Choroid plexus epithelial cell (primary cell): ENCODE results near the gene MTARC1.

- RRBS: no CpG with 5 or more reads among the region's 3 CpGs
Measured at GRCh38 chr1:219940862-219941235, 12.5 kb upstream of the SLC30A10 start.

GRCh38 chr1:220093520-220093899 lies 422 bp upstream of the IARS2 start:
- RRBS: no CpG with 5 or more reads among the region's 3 CpGs

GRCh38 chr1:220360868-220361164 lies 88.6 kb upstream of the RAB3GAP2 start:
- RRBS: no CpG with 5 or more reads among the region's 2 CpGs

- RRBS: no CpG with 5 or more reads among the region's 8 CpGs
Measured at GRCh38 chr1:220618272-220618924, 71.8 kb upstream of the C1orf115 start.

- RRBS: no CpG with 5 or more reads among the region's 10 CpGs
Measured at GRCh38 chr1:220762715-220763251, 14.7 kb downstream of the MTARC2 start.

- RRBS: no CpG with 5 or more reads among the region's 11 CpGs
Measured at GRCh38 chr1:220770241-220770683, 16.5 kb upstream of the MTARC1 start.

- RRBS: 2% methylated on average over 37 of the region's 67 CpGs
Measured at GRCh38 chr1:220786641-220787258, at the start of gene MTARC1. MTARC1 (plus strand) TSS chr1:220786913.

GRCh38 chr1:220843717-220844076 lies 35.5 kb upstream of the HLX start:
- RRBS: 3% methylated on average over 4 of the region's 6 CpGs

DNA sequence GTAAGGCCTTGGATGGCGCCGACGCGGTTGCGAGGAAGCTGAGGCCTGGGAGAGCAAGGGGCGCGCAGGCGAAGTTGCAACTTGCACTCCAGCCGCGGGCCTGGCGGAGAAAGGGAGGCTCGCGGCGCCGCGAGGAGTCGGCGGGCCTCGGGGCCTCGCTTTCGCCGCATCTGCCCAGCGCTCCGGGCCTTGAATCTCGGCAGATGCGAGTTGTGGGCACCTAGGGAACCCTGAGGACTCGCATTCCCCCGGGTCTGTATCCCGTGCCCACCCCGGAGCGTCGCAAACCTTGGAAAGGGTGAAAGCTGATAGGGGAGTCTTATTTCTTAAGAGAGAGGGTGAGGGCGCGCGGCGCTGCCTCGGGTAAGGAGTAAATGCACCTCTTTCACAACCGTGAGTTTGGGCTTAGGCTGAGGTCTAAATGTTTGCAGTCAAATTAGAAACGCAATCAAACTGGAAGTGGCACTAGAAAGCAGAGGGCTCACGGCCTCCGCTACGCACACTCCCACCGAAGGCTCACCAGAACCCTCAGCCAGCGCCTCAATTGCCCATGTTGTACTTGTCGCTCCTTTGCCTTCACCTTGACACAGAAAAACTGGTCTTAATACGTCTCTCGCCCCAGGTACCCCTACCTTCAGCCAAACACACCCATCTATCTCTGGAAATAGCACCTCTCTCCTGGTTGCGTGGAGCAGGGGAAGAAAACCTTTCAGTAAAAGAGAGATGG lies 1.9 kb upstream of the HLX start:
- RRBS: 5% methylated on average over 5 of the region's 48 CpGs

GRCh38 chr1:220962034-220962213 lies 82.7 kb downstream of the HLX start:
- RRBS: no CpG with 5 or more reads among the region's 1 CpG

- RRBS: no CpG with 5 or more reads among the region's 7 CpGs
Measured at GRCh38 chr1:221098214-221098875, 219.1 kb downstream of the HLX start.

DNA sequence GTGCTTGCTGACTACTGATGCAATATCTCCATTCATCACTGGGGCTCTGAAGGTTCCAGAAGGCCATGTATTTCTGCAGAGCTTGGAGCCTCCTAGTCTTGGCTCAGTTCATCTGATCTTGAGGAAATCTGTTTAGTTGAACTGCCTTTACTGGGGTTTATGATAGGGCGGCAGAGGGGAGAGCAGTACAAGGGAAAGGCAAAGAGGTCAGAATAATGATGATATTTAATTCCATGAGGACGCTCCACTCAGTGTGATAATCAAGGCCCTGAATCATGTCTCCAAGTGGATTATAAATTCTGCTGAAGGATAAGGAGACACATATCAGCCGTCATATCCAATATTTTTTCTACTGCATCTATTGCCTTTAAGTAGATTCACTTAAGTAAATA lies 394.5 kb downstream of the HLX start:
- RRBS: no CpG with 5 or more reads among the region's 3 CpGs

GRCh38 chr1:221315105-221315630 lies 426.7 kb downstream of the DUSP10 start:
- RRBS: no CpG with 5 or more reads among the region's 3 CpGs

DNA sequence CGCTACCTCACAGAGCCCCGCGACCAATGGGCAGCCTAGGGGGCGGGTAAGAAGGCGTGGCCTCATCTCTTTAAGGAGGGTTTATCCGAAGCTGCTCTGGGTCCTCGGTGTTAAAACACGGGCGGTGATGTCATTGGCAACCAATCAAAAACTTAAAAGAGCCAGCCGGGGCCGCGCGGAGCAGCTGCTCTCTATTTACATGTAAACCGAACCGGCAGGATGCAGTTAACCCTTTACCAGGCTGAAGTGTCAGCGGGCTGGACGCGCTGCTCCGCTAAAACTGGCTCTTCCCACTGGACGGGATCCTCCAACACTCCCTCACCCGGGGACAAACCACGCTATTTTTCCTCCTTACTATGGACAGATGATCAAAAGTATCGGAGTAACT lies 295 bp upstream of the DUSP10 start:
- RRBS: 0% methylated on average over 3 of the region's 23 CpGs

DNA sequence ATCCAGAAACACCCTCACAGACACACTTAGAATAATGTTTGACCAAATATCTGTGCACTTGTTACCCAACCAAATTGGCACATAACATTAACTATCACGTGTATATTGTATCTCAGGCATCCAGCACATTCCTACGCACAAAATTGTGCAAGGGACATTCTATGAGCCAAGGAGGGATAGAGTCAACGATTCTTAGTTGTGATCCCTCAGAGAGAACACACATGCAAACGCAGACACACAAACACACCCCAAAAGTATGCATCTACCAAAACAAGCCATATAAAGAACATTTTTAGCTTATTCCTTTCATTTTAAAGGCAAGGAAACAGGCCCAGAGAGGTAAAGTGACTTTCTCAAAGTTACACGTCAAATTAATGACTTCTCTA lies 195.7 kb upstream of the DUSP10 start:
- RRBS: no CpG with 5 or more reads among the region's 5 CpGs

- RRBS: no CpG with 5 or more reads among the region's 8 CpGs
Measured at GRCh38 chr1:222043313-222043913, 301.5 kb upstream of the DUSP10 start.

DNA sequence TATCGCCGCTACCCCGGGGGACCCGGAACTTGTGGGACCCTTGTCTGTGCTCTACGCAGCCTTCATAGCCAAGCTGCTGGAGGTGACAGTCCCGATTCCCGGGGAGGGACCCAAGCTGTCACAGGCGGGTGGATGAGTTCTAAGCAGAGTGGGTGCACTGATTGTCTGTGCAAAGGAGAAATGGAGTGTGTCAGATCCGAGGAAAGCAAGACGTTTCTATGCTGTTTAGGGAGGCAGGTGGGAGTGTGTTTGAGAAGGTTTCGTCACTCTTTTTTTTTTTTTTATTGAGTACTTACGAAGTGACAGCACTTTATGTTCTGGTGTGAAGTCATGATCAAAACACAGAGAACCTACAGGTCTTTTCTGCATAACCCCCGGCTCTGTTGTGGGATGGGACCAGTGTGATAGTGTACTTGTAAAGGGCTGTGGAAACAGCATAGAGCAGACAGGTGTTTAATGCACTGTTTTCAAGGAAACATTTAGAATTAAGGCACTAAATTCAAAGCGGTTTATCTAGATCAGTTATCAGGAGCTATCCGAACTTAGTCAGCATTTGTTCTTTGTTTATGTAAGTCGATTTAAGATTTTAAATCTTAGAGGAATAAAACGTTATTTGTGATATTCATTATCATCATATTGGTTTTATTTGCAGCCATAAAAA lies 26.7 kb downstream of the MIA3 start:
- RRBS: under 1% methylated on average over 4 of the region's 17 CpGs

DNA sequence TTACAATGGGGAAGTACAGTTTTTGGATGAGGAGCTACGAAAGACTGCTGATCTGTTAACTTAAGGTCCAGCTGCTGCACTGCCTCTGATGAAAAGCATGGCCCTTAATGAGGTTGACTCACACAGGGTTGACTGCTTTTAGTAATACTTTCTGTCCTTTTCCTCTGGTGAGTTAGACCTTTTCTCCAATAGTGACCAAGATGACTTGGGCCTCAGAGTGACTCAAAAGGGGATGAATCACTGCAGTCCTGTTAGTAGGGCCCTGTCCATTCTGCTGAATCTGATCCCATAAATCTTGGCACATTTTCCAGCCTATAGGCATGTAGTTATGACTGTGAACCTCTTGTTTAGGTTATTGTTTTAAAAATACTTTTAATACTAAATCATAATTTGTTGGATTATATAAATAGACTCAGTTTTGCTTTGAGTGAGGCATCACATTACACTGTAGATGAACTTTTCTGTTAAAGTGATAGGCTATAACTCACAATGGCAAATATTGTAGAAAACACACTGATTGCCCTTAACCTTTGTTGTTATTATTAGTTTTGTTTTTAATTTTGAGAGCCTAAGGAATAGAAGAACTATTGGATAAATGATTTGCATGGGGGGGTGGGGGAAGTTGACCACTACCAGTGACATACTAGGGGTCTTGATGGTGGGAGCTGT lies 2.8 kb downstream of the DISP1 start:
- RRBS: no CpG with 5 or more reads among the region's 1 CpG

GRCh38 chr1:223143699-223144314 lies 759 bp upstream of the TLR5 start:
- RRBS: no CpG with 5 or more reads among the region's 10 CpGs